SJCRH30 (cell line): Measurements from ENCODE around the gene CXCL3.

- RAMPAGE, long total RNA: no peak
Measured at GRCh38 chr4:70768305-70769034, 46.7 kb downstream of the RUFY3 start.

DNA sequence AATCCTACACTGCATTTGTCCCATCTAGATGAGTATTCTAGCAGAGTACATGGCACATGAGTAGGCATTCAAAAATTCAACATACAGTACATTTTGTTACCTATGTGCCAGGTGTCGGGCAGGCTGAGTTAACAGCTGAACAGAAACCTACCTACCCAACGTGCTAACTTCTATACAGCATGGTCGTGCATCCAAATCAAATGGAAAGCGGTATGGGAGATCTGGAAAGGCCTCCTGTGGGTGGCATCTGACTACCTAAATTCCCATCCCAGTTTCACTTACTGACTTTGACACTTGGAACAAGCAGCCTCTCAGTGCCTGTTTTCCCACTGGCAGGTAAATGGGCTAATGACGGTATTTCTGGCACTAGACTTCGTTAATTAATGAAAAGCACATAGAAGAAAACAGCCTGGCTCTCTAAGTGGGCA is 692 bp upstream of the DCK start:
- RAMPAGE, long total RNA: no peak

- RAMPAGE, long total RNA: no peak
Measured at GRCh38 chr4:71456734-71457133, 269.7 kb downstream of the SLC4A4 start.

GRCh38 chr4:71614724-71615339 is 169.0 kb downstream of the GC start:
- RAMPAGE, long total RNA: no peak

GRCh38 chr4:72568816-72569067 is 279 bp downstream of the ADAMTS3 start:
- RAMPAGE, long total RNA: no peak

DNA sequence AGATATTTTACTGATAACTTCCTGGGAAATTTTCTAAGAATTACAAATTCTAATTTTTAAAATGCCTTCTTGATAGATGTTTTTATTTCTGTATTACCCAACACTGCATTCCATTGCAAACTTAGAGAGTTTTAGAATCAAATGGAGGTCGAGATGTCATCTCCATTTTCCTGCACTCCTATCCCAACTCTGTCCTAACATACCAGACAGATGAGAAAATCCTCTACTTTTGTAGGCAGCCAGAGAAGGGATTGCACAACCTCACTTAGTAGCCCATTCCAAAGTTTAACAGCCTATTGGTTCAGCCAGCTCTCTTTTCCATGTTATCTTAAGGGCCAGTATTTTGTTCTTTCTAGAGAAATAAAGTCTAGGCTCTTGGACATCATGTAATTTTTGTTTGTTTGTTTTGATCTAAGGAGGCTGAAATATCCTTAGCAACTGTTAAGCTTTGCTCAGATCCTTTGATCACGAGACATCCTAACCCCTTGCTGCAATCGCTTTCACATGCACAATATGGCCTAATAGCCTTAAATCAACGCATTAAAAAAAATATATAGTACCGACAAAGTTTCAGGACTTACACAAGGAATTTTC is 173.0 kb downstream of the COX18 start:
- RAMPAGE, long total RNA: no peak

DNA sequence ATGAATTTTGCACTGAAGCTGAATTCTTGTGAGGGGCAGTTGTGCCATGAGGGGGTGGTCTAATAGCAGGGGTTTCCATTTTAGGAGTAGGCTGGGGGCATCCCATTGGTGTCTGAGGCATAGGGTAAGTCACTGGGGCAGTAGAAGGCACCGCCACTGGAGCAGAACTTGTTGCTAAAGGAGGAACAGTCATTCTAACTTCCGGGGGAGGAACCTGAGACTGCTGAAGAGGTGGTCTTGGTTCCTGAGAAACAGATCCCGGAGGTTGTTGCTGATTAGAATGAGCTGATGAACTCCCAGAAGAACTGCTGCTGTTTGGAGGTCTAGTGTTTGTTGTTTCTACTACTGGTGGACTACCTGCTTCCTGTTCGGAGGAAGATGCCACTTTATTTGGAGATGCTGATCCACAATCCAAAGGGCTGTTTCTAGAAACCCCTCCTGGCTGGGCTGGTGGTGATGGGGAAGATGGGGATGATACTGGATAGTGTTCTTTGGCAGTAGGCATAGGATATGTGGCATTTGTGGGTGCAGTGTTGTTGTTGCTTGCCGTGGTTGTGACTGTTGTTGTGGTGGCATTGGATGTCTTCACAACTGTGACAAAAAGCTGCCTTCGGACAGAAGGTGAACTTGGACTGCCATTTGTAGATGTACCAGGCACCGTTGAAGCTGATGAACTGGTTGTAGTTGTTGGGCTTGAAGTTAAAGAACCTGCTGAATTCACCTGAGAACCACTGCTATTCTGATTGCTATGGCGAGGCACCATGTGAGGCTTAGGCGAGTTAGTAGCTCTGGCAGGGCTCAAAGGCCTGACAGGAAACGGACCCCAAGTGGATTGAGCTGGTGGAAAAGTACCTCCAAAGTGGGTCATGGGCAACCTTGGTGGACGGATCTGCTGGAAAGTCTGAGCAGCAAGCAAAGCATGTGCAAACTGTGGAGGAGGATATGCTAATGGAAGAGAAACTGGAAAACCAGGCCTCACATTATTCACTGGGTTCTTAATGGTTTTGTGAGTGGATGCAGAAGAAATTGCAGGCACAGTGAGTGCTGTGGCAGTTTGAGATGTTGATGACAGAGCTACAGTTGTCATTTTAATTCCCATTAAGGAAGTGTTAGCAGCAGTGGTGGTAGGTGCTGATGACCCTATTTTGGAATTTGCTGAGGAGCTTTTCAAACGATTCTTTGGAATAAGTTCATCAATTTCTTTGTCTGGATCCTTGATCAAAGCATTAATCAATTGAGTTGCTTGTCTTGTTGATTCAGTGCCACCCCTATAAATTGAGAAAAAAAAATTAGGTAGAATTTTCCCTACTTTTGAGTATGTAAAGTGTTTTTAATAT is 22.0 kb upstream of the COX18 start:
- RAMPAGE, long total RNA: no peak

DNA sequence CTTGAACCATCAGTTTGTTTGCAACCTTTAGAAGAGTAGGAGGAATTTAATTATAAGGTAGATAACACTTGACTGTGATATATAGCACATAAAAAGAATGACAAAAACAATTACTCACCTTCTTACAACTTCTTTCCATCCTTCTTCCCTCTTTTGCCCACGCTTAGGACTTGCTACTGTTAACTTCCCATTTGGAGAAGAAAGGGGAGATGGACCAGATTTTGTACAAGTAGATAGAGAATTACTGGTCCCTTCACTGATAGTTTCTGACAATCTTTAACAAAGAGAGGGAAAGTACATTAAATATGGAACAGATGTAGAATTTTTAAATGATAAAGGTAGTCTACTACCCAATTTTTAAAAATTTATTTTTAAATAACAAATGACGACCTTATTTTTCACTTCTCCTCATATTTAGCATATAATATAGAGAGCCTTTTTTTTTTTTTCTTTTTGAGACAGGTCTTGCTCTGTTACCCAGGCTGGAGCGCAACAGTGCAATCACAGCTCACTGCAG is 27.5 kb upstream of the COX18 start:
- RAMPAGE, long total RNA: no peak

DNA sequence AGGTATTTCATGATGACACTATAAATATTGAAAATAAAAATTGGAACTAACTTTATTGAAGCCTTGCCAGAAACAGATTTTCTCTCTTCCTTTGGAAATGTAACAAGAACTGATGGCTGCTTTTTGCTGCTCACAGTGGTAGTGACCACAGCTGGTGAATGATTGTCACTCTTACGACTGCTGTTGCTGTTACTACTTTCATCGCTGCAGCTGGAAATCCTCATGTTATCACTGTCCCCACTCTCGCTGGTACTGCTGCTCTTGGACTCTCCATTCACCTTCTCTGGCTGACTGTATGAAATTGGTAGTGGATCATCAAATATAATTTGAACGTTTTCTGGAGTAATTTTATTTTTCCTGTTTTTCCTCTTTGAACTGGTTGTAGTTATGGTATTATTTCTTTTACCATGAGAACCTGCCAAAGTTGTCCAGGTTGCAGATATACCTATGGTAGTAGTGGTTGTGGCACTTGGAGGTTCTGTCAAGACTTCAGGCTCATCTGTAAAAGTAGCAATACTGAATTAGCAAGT is 28.6 kb upstream of the COX18 start:
- RAMPAGE, long total RNA: no peak

- RAMPAGE, long total RNA: no peak
Measured at GRCh38 chr4:73148520-73149179, 79.1 kb upstream of the COX18 start.

DNA sequence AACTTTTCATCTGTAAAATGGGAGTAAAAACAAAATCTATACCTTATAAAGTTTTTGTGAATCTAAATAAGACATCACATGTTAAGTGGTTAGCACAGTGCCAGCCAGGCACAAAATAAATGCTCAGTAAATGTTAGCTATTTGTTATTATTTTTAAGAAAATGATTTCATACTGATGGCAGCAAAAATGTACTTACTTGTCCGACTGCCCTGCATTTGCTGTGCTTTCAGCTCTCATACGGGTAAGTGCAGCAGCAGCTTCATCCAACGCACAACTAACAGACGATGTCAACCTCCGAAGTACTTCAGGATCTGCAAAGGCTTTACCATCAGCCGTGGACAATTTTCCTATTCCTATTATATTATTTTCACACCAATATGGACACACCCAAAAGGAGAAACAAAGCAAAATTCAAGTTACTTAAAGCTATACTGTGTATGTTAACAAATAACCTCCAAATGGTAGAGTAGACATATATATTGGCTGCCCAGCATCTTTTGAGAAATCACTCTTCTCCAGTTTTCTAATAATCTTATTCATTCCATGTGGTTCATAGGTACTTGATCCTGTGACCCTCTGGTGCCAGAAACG is 91.6 kb upstream of the COX18 start:
- RAMPAGE, long total RNA: no peak

GRCh38 chr4:73409517-73410018 is 5.5 kb downstream of the ALB start:
- RAMPAGE, long total RNA: no peak

DNA sequence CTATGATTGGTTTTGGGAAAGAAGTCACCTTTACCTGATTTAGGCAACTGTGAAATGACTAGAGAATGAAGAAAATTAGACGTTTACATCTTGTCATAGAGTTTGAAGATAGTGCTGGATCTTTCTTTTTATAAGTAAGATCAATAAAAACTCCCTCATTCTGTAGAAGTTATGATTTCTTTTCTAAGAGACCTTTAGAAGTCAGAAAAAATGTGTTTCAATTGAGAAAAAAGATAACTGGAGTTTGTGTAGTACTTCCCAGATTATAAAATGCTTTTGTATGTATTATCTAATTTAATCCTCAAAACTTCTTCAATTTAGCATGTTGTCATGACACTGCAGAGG is 7.2 kb downstream of the ALB start:
- RAMPAGE, long total RNA: no peak

DNA sequence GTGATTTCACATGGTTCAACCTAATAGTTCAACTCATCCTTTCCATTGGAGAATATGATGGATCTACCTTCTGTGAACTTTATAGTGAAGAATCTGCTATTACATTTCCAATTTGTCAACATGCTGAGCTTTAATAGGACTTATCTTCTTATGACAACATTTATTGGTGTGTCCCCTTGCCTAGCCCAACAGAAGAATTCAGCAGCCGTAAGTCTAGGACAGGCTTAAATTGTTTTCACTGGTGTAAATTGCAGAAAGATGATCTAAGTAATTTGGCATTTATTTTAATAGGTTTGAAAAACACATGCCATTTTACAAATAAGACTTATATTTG is 15.3 kb upstream of the AFP start:
- RAMPAGE, long total RNA: no peak

- RAMPAGE, long total RNA: no peak
Measured at GRCh38 chr4:73520795-73521268, 39.3 kb downstream of the AFM start.

DNA sequence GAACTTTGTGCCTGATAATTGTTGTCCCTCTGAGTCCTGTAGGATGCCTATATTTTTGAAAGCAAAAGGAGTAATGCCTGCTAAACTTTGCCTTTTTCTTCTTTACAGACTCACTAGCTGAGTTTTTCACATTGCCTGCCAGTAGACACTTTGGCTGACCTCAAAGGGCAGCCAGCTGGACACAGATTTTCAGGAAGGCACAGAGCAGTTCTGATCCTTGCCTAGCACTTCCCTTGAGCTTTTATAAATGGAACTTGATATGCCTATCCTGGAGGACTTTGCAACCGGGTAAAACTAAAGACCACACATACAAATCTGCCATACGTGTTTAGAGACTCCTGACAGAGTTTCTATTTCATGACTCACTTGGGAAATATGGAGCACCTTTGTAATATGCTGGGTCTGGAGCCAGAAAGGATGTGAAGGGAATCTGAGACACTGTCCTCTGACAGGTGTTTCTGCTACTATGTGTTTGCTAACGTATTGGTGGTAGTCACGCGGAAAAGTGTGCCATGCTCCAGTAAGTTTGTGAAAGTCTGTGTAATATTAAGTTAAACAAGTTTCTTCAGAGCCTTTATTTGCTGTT is 56.6 kb upstream of the RASSF6 start:
- RAMPAGE, long total RNA: no peak

GRCh38 chr4:73704414-73705045 is 35.8 kb upstream of the CXCL8 start:
- RAMPAGE, long total RNA: no peak

DNA sequence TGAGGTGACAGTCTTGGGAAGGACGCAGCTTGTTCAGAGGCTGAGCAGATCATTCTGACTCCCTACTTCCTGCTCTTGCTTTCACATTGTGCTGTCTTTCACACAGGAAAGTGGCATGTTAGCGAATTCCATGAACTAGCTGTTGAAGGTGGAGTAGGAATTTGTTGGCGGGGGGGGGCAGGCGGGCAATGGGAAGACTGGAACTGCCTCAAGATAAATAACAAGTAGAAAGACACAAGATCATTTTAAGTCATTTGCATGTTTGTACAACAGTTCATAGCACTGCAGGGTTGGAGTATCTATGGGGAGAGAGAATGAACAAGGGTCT is 2.4 kb downstream of the PF4V1 start:
- RAMPAGE, long total RNA: no peak

DNA sequence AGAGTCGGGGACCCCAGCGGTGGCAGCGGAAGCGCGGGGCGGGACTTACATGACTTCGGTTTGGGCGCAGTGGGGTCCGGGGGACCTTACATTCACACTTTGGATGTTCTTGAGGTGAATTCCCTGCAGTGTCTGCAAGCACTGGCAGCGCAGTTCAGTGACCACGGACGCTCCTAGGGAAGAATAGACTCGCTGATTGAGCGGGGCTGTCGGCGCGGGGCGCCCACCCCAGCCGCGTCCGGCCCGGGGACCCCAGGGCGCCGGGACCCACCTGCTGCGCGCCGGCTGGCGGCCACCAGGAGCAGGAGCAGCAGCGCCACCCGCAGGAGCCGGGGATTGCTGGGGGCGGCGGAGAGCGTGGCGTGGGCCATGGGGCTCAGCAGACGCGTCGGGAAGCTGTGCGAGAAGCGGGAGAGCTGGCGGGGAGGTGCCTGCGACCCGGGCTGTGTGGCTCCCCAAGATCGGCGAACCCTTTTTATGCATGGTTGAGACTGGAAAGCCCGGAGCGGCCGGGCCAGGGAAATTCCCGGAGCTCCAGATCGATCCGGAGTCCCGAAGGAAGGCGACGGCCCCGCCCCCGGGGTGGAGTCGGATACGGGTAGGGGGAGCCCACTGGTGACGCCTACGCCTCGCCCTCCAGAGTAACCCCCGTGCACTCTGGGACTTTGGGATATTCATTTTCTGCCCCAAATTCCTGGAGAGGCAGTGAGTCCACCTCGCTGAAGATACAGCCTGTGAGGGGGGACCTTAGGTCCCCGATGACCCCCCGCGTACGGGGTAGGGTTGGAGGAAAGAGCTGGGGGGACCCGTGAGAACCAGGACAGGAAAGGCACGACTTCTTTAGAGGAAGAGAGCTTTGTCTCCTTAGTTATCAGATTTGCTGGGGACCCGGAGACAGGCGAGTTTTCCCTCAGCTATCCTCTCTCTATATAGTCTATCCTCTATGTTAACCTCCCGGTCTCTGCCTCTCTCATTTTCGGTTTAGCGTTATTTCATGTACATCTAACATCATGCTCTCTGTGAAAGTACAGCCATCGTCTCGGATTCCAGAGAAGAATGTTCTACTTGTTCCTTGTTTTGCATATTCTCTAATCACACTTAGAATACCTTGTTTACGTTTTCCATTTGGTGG is at the start of gene CXCL3:
CXCL3 (minus strand) TSS at position 449 of the 1,132 bp plus-strand sequence.
- RAMPAGE, long total RNA: no peak

DNA sequence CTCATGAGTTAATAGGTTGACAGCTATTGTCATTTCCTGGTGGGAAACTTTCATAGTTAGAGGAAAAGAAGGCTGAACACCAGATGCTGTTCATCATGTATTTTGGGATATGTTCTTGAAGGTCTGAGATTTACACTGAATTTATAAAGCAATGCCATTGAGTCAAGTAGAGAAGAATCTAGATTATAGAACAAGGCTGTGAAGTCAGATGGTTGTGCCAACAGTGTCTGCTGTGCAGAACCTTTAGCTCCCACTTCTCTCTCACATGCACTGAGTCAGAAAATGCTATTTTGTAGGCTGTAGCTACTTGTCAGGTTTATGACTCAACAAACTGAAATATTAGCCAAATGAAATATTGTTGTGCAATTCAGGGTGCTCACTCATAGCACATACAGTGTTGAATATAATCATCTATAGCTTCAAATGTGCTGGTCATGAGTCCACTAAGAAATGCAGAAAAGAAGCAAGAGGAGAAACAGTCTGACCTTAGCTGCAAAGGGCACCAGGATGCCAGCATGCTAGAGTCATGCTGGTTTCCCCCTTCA is 10.0 kb upstream of the CXCL2 start:
- RAMPAGE, long total RNA: no peak